Bile duct (tissue), 1 donor: Measurements from ENCODE around the genes RAB36, SLC2A11 and DDT.

GRCh38 chr22:22899237-22899879, 11.7 kb downstream of the IGLL5 start:
- PRO-cap, result no peak

- PRO-cap, result no peak
These were observed 14.5 kb downstream of the IGLL5 start for GRCh38 chr22:22902073-22902541.

- PRO-cap, result no peak
These were observed 17.2 kb downstream of the RSPH14 start for GRCh38 chr22:23124381-23125139.

DNA sequence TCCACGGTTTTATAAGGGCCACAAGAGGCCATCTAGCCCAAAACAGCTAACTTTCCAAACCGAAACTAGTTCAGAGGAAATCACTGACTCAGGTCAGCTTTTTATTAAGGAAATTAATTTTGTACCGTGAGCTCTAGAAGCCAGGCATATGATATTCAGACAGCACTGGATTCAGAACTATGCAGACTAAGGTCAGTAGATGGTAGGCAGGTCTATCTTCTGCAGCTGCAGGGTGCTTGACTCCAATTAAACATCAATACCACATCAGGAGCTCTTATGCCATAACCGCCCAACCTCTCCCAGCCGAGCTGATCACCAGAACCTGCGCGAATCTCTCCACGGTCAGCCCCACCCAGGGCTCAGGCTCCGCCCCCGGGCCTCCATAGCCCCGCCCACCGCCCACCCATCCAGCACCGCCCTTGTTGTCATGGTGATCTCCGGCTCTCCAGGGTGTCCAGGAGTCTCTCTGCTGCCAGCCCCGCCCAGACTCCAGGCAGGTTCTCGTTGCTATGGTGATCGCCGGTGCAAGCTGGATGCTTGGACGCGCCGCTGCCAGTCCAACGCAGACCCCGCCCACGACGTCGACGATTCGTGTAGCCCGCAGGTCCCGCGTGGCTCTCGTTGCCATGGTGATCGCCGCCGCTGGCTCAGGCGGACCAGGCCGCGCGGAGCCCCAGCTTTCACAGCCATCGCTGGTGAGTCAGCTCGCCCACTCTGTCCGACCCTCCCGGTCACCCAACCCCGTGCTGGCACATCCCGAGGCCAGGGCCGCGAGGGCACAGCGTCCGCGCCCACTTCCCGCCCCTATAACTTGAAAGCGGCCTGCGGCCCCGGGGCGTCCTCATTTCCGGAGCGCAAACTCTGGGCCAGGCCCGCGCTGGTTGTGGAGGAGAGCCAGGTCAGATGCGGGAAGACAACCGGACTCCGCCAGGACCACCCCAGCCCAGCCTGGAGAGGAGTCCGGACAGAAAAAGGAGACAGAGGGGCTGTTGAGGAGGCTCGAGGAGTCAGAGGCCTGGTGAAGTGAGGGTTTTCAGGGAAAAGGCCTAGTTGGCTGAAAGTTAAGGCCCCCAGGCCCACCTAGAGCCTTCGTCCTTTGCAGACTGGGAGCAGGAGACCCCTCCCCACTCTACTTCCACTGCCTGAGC, at the start of gene RAB36:
RAB36 (plus strand) TSS at position 621 of the 1,148 bp plus-strand sequence.
- PRO-cap, result bidirectional peak, plus-strand start at position 650 of the sequence, minus-strand start at position 324 of the sequence; unidirectional peak, plus-strand start at position 752 of the sequence

DNA sequence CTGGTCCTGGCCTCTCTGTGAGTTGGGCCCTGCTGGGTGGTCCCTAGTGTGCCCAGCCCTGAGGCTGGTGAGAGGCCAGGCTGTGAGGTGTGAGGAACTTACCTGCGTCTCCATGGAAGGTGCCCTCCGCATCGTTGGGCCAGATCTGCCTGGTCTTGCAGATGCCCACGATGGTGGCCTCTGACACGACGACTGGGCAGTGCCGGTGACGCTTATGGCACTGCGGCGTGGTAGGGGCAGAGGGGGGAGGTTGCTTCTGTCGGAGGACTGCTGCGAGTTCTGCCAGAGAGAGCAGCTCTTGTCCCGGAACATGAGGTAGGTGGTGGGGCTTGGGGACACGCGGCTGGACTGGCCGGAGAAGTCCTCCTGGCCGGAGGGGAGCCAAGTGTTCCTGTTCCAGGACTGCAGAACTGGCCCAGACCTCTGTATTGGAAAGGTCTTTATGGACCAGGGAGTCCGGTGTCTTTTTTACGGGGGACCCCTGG, 451 bp upstream of the BCR start:
- PRO-cap, result bidirectional peak, plus-strand start outside the sequence, minus-strand start at position 415 of the sequence

DNA sequence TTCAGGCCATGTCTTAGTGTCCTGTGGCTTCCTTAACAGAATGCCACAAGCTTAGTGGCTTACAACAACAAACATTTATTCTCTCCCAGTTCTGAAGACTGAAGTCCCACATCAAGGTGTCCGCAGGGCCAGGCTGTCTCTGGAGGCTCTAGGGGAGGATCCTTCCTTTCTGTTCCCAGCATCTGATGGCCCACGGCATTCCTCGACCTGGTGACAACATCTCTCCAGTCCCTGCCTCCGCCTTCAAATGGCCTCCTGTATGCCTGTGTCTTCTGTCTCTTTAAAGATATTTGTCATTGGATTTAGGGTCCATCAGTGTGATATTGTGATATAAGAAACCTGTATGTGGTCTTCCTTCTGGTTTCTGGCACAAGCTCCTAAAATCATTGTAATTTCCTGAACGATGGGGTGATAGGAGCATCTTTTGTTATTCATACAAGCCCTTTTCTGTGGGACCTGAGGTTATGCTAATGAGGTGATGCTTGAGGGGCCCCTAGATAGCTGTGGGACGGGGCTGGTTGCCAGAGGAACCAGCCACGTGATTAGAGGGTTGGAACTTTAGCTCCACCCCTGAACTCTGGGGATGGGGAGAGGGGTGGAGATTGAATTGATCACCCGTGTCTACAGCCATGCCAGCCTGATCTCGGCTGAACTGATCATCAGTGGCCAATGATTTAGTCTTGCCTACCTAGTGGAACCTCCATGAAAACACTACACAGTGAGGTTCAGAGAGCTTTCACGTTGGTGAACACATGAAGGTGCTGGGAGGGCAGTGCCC, 62.6 kb downstream of the BCR start:
- PRO-cap, result no peak

DNA sequence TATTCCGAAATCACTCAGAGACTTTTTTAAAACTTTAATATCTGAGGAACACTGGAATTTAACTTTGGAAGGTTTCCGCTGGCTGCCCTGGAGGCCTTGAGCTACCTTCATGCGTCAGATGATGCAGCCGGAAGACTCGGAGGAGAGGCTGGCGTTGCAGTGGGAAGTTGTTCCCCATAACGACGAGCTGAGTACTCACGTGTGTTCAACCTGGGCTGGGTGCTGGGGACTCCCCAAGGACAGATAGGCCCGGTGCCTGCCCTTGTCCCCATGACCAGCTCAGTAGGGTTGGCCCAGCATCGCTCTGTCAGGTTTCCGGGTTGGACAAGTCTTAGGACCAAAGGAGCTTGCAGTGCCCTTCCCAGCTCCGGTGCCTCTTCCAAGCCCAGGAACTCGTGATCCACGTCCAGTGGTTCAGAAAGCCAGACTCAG, 84.8 kb downstream of the BCR start:
- PRO-cap, result no peak

GRCh38 chr22:23268804-23269950, 88.9 kb downstream of the BCR start:
- PRO-cap, result no peak

DNA sequence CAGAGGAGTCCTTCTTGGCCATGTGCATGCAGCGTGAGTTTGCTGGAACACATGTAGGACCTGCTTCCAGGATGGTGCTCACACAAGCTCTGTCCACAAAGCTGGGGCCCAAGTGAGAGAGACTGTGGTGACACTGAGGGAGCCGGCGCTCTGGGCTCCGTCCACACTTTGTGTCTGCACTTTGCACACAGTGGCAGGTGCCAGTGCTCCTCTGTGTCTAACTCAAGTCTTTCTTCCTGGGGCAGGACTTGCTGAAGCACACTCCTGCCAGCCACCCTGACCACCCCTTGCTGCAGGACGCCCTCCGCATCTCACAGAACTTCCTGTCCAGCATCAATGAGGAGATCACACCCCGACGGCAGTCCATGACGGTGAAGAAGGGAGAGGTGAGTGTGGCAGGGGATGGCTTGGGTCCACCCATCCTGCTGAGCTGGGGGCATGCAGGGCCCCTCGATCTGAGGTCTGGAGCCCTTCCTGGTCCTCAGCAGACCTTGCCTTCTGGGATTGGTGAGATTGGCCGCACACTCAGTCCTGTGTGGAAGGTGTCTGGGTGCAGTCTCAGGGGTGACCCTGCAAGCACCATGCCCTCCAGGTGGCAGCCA, 93.2 kb downstream of the BCR start:
- PRO-cap, result no peak

DNA sequence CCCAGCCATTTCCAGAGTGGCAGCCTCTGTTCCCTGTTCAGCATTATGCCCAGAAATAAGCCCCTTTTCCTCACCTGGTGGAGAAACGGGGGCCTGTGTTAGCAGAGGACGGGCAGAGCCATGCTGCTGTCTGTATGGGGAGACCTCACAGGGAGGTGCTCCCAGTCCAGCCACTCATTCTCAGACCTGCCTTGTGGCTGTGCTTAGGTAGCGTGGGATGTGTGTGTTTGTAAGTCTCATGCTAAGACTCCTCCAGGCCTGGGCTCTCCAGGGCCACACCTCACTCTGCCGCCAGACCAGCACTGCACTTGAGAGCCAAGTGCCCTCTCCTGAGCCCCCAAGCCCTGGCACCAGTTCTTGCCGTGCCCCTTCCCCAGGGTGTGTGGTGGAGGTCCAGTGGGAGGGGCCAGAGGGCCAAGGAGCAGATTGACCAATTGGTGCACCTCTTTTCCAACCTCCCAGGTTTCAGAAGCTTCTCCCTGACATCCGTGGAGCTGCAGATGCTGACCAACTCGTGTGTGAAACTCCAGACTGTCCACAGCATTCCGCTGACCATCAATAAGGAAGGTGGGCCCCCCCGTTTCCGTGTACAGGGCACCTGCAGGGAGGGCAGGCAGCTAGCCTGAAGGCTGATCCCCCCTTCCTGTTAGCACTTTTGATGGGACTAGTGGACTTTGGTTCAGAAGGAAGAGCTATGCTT, 108.9 kb downstream of the BCR start:
- PRO-cap, result no peak

GRCh38 chr22:23514552-23515132, 65.4 kb downstream of the IGLL1 start:
- PRO-cap, result no peak

DNA sequence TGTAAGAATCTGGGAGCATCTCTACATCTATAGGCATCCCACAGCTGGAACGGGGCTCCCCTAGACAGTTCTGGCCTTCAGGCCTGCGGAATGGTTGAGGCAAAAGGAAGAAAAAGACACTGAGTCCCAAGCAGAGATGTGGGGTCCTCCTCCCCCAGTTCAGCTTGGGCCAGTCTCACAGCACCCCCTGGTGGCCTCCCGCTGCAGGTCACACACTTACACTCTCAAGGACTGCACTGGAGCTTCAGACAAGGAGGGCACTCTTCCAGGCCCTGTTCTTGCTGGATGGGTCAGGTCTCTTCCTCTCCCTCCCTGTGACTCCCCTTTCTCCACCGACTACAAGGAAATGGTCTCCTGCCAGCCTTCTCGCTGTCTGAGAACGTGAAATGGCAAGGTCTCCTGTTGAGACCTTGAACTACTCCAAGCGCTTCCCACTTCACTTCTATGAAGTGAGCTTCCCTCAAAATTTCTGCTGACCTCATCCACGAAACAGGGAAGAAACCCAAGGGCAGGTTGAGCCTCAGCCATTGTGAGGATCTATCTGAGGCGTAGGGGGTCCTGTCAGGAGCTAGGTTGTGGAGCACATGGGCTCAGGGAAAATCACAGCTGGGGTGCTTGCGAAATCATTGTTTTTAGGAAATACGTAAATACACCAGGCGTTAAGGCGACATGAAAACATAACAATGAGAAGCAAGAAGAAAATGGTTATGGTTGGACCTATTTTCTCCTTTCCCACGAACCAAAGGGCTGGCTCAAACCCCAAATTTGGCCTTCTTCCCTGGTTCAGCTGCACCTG, 11.2 kb upstream of the IGLL1 start:
- PRO-cap, result no peak

DNA sequence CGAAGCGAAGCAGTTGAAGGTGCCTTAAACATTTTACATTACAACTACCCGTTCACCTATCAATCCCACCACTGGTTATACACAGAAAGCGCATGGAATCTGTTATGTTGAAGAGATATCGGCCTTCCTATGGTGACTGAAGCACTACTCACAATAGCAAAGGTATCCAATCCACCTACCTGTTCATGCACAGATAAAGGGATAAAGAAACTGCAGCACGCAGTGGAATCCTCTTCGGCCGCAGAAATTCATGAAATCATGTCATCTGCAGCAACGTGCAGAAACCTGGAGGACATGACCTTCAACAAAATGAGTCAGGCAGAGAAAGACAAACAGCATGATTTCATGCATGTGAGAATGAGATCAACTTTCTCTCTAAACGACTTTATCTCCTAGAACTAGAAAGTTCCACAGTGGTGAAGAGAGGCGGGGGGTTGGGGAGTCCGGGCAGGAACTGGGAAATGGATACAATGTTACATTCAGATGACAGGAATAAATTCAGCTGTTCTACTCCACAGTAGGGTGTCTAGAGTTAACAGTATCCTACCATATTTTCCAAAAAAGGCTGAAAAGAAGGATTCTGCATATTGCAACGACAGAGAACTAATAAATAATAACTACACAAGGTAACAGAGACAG, 9.9 kb downstream of the RGL4 start:
- PRO-cap, result no peak

DNA sequence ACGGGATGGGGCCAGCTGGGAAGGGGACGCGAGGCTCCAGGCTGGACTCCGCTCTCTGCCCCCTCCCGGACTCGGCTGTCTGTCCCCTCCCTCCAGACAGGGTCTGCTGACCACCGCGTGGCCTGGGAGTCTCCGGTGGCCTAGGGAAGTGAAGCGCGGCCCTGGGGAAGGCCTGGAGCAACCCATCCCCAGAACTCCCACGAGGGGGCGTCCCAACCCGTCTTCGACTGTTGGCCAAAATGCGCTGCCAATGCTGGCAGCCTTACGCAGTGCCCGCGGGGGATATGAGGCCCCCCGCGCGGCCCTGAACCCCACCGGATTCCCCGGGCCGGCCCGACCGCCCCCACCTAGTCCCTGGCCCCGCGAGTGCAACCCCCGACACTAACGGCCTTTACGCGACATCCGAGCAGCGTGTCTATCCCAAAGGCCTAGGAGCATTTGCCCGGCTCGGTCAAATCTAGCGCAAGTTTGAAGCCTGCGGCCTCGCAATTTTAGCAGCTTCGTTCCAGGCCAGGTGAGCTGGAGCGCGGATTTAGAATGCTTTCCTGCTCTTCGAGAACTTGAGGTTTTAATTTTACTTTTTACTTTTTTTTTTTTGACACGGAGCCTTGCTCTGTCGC, 618 bp upstream of the CHCHD10 start:
- PRO-cap, result unidirectional peak, minus-strand start at position 57 of the sequence

DNA sequence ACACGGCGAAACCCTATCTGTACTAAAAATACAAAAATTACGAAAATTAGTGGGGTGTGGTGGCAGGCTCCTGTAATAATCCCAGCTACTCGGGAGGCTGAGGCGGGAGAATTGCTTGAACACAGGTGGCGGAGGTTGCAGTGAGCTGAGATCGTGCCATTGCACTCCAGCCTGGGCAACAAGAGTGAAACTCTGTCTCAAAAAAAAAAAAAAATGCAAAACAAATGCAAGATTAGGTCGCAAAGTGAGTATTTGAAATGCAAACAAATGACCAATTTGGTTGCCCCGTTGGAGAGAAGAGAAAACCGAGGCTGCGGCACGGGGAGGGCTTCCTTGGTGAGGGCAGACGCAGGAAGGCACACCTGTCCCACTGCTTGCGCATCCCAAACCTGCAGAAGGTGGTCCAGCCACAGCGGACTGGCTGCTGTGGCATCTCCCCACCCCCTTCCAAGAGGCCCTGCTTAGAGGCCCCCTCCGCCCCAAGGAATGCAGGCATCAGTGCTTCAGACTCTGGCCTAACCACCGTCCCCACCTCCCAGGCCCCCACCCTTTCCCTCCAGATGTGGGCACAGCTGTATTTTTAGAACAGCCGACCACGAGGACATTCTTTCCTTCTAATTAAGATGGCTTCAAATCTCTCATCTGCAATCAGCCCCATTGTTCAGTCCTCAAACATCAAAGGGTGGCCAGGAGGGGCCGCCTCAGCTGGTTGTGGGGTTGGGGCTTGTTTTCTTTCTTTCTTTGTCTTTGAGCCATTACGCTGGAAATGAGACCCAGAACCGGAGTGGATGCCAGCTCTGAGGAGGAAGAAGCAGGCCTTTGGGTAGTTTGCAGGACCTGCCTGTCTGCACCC, 9.2 kb upstream of the DERL3 start:
- PRO-cap, result no peak

DNA sequence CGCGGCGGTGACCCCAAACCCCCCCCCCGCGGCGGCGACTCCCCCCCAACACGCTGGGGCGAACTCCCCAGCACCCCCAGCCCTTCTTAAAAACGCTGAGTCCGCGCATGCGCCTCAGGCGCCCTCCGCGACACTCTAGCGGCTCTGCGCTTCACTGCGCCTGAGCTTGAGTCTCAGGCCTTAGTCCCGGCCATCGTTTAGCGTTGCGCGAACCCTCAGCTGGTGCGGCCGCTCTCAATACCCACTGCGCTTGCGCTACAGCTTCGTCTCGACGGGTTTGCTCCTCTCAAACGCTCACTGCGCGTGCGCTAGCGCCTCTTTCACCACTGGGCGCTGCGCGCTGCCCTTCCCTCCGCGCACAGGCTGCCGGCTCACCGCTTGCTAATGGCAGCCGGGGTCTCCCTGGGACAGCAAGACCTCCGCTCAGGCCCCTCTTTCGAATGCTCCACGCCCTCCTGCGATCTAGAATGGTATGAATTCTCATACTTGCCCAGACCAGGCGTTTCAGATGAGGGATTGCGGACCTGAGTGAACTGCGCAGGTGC, at the start of gene SLC2A11:
SLC2A11 (plus strand) TSS at position 316 of the 545 bp plus-strand sequence.
- PRO-cap, result bidirectional peak, plus-strand start at position 357 of the sequence, minus-strand start at position 199 of the sequence

DNA sequence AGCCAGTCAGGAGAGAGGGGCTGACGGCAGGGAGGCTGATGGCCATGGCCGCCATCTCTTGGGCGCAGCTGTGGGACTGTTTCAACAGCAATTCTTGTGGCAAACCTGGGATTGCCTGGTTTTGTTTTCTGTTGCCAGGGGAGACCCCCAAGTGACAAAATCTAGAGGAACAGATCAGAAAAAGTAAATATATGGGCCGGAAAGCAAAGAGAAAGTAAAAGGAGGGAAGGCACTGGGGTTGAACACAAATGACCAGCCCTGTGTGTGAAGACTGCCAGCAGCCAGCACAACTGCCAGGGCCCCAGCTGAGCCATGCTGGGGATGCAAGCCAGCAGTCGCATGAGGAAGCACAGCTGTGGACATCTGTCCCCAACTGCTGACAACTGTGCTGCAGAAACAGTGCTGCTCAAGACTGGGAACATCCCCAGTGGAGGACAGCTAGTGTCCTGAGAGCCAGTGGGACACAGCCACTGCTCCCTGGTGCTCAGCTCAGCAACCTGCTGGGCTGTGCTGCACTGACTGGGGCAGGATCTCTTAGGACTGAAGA, 10.6 kb downstream of the MIF start:
- PRO-cap, result no peak

DNA sequence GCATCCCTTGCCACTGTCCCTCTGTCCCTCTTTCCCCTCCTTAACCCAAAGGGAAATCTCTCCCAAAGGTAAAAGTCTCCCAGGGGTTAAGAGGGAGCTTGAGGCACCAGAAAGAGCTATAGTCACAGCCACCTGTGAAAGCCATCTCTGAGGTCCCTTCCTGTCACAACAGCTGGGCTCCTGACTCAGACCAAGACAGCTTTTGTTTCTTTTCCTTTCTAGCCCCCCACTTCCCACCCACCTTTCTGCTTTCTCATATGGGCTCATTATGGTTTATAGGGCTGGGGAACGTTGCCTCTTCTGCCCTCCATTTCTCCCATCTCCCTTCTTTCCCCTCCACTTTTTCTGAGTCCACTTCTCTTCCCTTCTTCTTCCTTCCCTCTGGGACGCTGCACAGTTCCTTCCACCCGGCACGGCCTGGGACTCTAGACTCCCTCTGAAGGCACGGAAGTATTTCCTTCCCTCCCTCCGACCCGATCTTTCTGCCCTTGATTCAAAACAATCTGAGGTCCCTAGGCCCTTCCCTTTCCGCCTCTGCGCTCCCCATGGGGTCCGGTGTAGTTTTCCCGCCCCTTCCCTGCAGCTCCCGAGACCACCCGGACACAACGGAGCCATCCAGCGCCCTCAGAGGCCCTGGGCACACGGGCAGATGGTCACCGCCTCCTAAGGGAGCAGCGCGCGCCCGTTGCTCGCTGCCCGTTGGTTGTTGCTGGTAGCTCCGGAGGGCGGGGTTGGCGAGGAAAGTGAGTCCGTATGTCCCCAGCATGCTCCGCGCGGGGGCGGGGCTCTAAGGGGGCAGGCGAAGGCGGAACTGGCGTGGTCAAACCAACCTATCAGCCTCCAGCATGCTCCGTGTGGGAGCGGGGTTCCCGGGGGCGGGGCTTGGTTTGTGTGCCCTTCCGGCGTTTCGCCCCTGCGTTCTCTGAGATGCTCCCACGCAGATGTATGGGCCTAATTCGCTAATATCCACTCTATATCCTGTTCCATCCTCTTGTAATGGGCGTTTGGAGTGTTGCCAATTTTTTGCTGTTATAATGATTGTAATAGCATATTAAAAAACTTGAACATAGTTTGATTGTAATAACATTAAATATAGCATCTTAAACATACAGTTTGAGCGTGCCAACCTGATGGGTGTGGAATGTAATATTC, 19.5 kb downstream of the MIF start:
- PRO-cap, result unidirectional peak, minus-strand start at position 433 of the sequence; bidirectional peak, plus-strand start at position 890 of the sequence, minus-strand start at position 705 of the sequence

DNA sequence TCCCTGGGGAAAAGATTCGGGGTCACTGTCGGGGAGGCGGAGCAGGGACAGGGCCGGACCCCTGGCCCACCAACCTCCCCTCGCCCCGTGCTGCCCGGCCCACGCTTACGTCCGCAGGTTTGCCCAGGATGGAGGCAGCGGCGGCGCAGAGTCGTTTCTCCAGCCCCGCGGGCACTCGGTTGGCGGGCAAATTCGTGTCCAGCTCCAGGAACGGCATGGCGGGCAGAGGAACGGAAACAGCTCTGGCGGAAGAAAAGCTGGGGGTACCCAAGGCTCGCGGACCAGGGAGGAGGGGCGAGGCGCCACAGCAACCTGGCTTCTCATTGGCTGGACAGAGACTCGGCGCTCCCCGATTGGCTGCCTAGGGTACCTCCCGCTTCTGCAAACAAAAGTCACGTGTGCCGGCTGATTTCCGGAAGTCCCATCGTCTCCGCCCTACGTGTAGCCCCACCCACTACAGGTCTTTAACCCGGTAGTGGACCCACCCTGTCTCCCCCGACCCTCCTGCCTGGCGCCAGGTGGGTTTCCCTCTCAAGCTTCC, at the start of gene DDT:
DDT (minus strand) TSS at position 244 of the 541 bp plus-strand sequence.
- PRO-cap, result no peak

- PRO-cap, result no peak
These were observed 40.4 kb downstream of the CABIN1 start for GRCh38 chr22:24051344-24052067.